ENCODE measurements around the genes TUBA1A, PRPH, KCNH3 and RACGAP1.

DNA sequence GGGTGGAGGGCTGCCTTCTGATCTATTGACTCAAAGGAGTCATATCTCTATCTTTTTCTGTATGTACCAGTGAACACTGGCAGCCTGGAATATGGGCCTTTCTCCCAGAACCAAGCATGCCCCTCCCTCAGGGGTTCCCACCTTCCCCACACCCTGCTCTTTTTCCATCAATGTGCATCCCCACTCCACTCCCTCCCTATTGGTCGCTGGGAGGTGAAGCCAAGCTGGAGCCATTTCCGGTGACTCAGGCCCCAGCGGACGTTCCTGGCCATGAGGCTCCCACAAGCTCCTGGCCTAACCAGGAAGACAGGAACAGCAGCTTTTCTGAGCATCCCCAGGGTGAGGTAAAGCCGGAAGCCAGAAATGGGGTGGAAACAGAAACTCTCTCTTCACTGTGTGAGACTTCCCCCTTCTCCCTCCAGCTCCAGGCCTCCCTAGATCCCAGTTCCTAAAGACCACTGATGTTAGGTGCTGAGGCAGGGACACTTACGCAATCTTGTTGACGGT, 5.2 kb downstream of the LMBR1L start:
- PRO-cap, result no peak
- RRBS, result 94% methylated on average over 3 of the region's 7 CpGs

DNA sequence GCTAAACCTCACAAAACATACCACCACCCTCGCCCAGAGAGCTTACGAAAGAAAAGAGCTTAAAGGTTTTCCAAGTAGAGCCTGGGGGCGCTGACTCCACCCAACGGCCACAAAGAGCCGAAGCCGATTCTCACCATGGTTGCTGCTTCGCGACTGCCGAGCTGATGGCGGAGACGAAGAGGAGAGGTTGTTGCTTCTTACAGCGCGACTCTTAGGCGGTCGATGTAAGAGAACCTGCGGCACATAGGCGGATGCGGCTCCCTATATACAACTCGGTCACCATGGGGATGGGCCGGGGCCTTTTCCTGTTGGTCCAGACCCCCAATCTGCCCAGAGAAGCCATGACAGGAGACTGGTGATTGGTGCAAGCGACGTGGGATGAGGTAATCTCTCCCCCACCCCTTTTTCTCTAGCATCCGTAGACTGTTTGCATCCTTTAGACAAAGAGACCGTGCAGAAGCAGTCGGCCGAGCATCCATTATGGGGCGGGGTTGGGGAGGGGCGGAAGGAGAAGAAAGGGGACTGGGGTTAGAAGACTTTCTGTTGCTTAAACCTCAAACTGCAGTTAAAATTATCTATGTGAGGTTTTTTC, at the start of gene TUBA1A:
TUBA1A (minus strand) TSS at position 238 of the 592 bp plus-strand sequence.
- PRO-cap, result bidirectional peak, plus-strand start at position 439 of the sequence, minus-strand start at position 236 of the sequence
- RRBS, result no CpG with 5 or more reads among the region's 28 CpGs

GRCh38 chr12:49294777-49295434, at the start of gene PRPH:
TSS of gene PRPH (plus strand) at chr12:49295147.
- PRO-cap, result no peak
- RRBS, result 87% methylated on average over 13 of the region's 40 CpGs

GRCh38 chr12:49538448-49539362, at the start of gene KCNH3:
TSS of gene KCNH3 (plus strand) at chr12:49539030.
- PRO-cap, result bidirectional peak, plus-strand start at chr12:49539051, minus-strand start at chr12:49538787
- RRBS, result 13% methylated on average over 58 of the region's 105 CpGs

- PRO-cap, result no peak
- RRBS, result no CpG with 5 or more reads among the region's 9 CpGs
Measured at GRCh38 chr12:49600253-49600794, 5.1 kb downstream of the FAM186B start.

DNA sequence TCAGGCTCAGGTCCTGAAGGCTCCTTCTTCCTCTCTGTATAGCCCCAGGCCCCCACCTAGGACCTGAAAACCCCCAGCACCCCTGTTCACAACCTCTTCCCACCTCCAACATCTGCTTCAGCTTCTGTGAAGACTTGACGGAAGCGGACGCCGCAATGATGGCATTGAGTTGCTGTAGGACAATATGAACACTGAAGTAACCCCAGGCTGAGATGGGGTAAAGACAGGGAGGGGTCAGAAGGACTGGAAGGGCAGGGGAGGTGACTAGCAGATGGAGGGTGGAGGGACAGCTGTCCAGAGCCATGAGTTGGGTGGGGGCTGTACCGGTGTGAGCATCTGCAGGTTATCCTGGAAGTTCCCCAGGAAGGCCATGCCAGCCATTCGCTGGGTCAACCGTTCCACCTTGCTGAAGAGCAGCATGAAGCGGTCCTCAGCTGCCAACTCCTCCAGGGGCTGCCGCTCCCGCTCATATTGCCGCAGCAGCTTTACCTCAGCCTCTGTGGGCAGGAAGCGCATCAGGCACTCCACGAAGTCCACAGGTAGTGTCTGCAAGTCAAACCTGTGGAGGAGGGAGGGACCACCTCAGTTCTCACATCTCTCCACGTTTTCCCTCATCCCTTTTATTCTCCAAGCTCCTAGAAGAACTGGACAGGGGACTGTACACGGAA, 26.1 kb downstream of the PRPF40B start:
- PRO-cap, result no peak
- RRBS, result no CpG with 5 or more reads among the region's 15 CpGs

- PRO-cap, result bidirectional peak, plus-strand start at chr12:49750608, minus-strand start at chr12:49750514
- RRBS, result no CpG with 5 or more reads among the region's 2 CpGs
Measured at GRCh38 chr12:49750406-49751038, 9.2 kb downstream of the TMBIM6 start.

GRCh38 chr12:49795014-49795424, 33.2 kb downstream of the NCKAP5L start:
- PRO-cap, result no peak
- RRBS, result no CpG with 5 or more reads among the region's 16 CpGs

DNA sequence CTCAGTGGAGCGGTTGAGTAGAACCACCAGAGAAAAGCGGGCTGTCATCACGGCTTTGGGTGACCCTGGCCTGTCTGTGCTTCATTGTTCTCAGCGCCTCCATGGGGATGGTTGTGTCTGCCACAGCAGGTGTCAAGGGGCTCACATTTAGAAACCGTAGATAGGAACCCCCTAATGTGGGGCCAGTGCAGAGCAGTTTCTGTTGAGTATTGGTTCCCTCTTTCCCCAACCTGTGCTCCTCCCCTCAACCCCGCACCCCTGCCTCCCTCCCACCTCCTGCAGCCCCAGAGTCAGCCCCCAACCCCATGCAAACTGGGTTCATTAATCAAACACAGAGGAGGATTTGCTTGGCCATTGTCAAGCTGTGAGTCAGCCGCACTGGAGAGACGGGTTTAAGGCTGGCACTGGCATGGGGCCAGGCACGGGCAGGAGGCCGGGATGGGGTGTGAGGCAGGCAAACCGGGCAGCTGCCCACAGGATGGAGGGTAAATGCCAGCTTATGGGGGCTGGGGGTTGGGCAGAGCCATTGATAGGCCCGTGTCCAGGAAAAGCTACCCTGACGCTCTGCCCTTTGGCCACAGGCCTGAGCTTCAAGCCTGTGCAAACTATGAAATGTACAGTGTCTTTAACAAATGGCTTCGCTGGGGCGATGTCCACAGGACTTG, 1.2 kb downstream of the AQP5 start:
- PRO-cap, result no peak
- RRBS, result no CpG with 5 or more reads among the region's 15 CpGs

- PRO-cap, result no peak
- RRBS, result no CpG with 5 or more reads among the region's 14 CpGs
Measured at GRCh38 chr12:49972224-49972721, 474 bp upstream of the AQP6 start.

GRCh38 chr12:50024702-50025573, at the start of gene RACGAP1:
TSS of gene RACGAP1 (minus strand) at chr12:50025494.
- PRO-cap, result bidirectional peak, plus-strand start at chr12:50025764, minus-strand start at chr12:50025494
- RRBS, result 4% methylated on average over 11 of the region's 52 CpGs

DNA sequence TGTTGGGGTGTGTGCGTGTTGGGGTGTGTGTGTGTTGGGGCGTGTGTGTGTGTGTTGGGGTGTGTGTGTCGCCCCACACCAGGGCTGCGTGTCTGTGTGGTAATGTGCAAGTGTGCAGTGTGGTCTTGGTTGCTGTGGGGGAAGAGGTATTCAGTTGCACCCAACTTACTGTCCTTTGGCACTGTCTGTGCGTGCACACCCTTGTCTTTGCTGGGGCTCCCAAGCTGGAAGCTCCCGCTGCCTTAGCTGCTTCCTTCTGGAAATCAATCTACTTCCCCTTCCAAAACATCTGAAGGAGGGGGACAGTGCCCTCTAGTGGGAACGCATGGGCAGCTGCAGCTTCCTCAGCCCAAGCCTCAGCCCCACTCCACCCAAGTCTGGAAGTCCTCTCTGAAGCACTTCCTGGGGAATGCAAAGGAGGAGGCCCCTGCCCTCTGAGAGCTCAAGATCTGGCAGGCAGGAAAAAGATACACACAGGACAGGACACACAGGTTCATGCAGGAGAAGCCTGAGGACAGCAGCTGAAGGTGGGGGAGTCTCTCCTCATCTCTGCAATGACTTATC, 13.1 kb downstream of the ASIC1 start:
- PRO-cap, result no peak
- RRBS, result no CpG with 5 or more reads among the region's 7 CpGs

- PRO-cap, result no peak
- RRBS, result no CpG with 5 or more reads among the region's 3 CpGs
Measured at GRCh38 chr12:50096638-50097232, 7.1 kb upstream of the GPD1 start.

DNA sequence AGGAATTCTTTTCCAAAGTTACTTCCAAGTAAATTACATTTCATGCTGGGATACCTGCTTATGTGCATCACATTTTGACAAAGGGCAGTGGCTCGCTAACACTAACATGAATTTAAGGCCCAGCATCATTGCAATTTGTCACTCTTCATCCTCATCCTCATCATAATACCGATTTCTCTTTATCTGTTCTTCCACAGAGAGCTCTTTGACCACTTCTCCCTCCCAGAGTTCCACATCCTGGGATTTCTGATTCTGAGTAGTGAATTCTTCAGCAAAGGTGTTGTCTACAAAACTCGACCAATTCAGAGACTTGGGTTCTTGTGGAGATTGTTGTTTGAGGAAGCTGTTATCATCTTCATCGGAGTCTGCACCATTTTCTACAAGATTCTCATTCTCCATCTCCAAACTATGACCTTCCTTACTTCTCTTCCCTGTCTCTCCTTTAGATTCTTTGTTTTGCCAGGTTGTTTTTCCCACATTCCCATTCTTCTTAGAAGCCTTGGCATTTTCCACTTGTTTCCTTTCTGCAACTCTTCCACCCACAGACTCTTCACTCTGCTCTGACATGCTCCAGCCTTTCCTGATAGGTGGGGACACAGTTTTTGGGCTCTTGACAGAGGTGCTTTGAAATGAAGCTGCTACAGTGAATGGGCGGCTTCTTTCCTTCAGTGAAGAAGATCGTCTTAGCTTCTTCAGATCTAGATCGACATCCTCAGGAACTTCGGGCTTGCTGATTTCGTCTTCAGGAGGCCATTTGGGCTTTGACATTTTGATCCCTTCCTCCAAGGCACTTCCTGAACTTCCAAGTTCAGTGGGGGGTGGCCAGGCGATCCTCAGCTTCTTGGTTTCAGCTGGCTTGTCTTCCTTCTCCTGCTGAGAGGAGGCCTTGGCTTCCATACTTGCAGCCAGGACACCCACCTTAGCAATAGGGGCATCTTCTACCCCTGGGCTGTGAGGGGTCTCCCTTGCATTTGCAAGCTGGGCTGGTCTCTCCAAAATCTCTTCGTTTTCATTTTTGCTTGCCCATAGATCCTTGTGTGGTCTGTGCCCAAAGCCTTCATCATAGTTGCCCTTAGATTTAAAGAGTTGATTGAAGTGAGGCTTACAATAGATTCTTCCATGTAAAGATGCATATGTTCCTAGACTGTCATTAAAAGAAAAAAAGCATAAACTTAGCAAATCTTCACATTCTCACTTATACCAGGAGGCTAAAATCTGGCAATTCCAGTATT, 10.2 kb upstream of the CERS5 start:
- PRO-cap, result no peak
- RRBS, result no CpG with 5 or more reads among the region's 11 CpGs

DNA sequence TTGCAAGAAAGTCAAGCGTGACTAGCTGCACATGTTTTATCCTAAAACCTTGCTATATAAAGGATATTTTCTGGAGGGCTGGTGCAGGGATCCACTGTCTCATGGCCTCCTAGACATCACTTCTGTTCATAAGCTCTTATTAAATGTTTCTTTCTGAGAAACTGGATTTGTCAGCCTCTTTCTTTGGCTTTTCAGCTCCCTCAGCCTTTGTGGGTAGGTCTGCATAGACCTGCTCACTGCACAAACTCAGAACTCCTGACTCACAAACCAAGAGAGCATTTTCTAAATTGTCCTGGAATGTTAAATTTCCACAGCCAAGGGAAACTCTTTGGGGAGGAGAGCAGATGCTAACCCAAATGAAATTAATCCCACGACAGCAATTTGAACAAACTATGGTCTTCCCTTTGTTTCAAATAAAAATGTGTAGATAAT, 19.5 kb upstream of the CERS5 start:
- PRO-cap, result no peak
- RRBS, result no CpG with 5 or more reads among the region's 2 CpGs

DNA sequence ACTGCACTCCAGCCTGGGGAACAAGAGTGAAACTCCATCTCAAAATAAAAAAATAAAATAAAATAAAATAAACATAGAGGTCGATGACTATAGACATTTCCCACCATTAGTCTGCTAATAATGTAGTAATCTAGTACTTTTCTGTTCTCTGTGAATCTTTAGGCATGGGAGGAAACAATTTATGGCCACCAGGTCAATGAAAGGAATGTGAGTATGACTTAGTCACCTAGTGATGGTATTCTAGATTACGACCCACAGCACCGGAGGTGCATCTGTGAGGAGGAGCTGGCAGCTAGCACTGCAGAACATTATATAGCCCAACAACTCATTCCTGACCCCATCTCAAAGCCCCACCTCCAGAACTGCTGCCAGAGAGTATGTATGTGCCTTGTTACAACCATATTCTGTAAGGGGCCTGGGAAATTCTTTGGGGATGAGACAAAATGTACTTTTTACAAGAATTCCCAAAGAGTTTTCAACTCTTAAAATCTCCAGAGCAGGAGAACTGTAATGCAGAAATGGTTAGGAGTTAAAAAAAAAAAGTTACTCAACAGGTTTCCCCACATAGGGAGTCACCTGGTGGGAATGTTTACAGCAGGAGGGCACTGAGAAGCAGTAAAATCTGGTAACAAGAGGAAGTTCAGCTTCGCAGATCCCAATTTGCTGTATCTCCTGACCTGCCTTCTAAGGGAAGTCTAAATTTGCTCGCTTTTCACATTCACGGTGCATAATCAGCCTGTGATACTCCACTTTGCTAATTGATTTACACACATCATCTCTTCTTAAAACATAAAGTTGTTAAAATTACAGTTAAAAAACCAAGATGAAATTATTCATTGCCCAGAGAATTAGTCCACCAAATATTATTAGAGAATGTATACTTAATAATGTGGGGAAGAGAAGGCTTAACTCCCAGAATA, 34.9 kb upstream of the CERS5 start:
- PRO-cap, result bidirectional peak, plus-strand start at position 257 of the sequence, minus-strand start at position 183 of the sequence; bidirectional peak, plus-strand start at position 608 of the sequence, minus-strand start at position 542 of the sequence
- RRBS, result no CpG with 5 or more reads among the region's 6 CpGs

- PRO-cap, result no peak
- RRBS, result no CpG with 5 or more reads among the region's 8 CpGs
Measured at GRCh38 chr12:50248228-50249336, 34.7 kb downstream of the LIMA1 start.

- PRO-cap, result no peak
- RRBS, result no CpG with 5 or more reads among the region's 5 CpGs
Measured at GRCh38 chr12:50251826-50252367, 31.4 kb downstream of the LIMA1 start.

DNA sequence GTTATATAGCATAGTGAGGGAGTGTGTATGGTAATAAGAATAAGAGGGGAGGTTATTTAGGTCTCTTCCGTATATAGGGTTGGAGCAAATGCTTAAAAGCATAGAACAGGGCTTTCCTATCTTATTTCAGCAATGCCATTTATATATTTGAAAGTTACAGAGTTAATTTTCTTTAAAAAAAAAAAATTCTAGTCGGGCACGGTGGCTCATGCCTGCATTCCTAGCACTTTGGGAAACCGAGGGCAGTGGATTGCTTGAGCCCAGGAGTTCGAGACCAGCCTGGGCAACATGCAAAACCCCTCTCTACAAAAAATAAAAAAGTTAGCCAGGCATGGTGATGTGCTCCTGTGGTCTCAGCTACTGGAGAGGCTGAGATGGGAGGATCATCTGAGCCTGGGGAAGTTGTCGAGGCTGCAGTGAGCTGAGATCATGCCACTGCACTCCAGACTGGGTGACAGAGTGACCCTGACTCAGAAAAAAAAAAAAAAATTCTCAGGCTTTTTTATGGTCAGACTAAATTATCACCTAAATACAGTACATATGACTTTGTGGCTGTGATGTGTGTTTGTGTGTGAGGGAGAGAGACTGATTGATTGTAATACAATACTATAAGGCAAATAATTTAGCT, 57.6 kb downstream of the DIP2B start:
- PRO-cap, result no peak
- RRBS, result no CpG with 5 or more reads among the region's 6 CpGs

GRCh38 chr12:50618954-50619795, 114.4 kb downstream of the DIP2B start:
- PRO-cap, result bidirectional peak, plus-strand start at chr12:50619486, minus-strand start at chr12:50619501
- RRBS, result no CpG with 5 or more reads among the region's 9 CpGs